ENCODE measurements around a stretch of chr7.

DNA sequence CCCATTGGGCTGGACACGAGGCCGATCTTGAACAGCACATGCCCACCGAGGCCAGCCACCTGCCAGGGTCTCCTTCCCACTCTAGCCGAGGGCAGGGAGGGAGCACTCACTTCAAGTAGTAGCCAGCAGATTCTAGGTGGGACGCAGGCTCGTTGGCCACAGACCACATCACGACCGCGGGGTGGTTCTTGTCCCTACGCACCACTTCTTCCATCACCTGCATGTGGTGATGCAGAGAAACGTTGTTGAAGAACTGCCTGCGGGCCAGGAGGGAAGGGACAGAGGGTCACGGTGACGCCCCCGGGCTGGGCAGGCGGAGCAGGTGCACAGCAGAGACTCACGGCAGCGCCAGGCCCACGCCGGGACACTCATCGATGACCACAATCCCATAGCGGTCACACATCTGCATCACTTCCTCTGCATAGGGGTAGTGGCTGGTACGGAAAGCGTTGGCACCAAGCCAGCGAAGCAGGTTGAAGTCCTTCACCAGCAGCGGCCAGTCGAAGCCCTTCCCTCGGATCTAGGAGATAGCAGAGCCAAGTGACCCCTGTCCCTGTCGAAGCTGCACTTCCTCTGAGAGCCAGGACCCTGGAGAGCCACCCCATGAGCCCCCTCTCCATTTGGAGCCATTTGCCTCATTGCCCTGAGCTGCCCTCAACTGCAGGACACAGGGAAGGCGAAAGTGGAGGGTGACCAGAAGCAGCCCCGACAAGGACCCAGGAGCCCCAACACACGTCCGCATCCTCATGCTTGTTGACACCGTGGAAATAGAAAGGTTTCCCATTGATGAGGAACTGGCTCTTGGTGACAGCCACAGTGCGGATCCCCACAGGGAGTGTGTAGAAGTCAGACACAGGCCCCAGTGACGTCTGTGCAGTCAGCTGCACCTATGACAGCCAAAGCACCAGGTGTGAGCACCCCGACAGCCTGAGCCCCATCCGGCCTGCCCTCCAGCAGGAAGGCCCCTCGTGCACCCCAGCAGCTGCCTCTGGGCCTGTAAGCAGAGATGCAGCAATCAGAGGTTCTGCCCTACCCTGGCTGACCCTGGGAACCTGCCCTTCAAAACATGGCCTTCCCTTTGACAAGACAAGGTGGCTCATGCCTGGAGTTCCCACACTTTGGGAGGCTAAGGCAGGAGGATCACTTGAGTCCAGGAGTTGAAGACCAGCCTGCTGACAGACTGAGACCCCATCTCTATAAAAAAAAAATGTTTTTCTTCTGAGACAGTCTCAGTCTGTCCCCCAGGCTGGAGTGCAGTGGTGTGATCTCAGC, 7.4 kb downstream of the GUSB start:
- PRO-cap = no peak

- PRO-cap = no peak
Measured at GRCh38 chr7:66190087-66190502, 15.0 kb upstream of the TPST1 start.

- PRO-cap = no peak
Measured at GRCh38 chr7:66330925-66331573, 125.9 kb downstream of the TPST1 start.

GRCh38 chr7:66336325-66336807, 131.2 kb downstream of the TPST1 start:
- PRO-cap = no peak

DNA sequence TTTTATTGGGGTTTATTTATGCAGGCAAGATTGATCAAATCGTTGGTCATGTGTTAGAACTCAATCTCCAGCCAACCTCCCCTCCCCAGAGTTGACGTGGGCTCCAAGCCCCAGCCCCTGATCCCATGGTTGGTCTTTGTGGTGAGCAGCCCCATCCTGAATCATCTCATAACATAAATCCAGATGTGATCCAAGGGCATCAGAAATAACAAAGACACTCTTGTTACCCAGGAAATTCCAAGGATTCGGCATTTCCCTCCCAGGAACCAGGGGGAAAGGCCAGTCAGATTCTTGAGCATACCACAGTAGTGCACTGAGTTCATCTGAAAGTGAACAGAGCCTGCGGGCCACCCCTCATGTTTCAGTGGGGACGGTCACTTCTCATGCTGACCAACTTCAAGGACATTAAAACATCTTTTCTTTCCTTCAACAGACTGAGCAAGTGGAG, 151.3 kb downstream of the TPST1 start:
- PRO-cap = no peak

- PRO-cap = no peak
Measured at GRCh38 chr7:66371206-66371594, 166.1 kb downstream of the TPST1 start.

- PRO-cap = bidirectional peak, plus-strand start at chr7:66591555, minus-strand start at chr7:66591590
Measured at GRCh38 chr7:66591275-66591745, 37.4 kb upstream of the KCTD7 start.

DNA sequence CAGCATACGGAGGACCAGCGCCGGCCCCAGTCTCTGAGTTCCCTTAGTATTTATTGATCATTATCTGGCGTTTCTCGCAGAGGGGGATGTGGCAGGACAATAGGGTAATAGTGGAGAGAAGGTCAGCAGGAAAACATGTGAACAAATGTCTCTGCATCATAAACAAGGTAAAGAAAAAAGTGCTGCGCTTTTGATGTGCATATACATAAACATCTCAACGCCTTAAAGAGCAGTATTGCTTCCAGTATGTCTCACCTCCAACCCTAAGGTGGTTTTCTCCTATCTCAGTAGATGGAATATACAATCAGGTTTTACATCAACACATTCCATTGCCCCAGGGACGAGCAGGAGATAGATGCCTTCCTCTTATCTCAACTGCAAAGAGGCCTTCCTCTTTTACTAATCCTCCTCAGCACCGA, 9.6 kb upstream of the KCTD7 start:
- PRO-cap = no peak

GRCh38 chr7:66789617-66789970, 49.1 kb downstream of the RABGEF1 start:
- PRO-cap = no peak

- PRO-cap = no peak
Measured at GRCh38 chr7:66944826-66945367, 23.9 kb downstream of the TMEM248 start.

DNA sequence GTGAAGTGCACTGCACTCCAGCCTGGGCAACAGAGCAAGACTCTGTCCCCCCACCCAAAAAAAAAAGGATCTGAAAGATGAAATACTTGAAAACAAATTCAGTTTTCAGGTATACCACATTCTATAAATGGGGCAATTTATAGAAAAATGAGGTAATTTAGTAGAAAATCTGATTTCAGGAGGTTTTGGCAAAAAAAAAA, 1.7 kb downstream of the SBDS start:
- PRO-cap = no peak

DNA sequence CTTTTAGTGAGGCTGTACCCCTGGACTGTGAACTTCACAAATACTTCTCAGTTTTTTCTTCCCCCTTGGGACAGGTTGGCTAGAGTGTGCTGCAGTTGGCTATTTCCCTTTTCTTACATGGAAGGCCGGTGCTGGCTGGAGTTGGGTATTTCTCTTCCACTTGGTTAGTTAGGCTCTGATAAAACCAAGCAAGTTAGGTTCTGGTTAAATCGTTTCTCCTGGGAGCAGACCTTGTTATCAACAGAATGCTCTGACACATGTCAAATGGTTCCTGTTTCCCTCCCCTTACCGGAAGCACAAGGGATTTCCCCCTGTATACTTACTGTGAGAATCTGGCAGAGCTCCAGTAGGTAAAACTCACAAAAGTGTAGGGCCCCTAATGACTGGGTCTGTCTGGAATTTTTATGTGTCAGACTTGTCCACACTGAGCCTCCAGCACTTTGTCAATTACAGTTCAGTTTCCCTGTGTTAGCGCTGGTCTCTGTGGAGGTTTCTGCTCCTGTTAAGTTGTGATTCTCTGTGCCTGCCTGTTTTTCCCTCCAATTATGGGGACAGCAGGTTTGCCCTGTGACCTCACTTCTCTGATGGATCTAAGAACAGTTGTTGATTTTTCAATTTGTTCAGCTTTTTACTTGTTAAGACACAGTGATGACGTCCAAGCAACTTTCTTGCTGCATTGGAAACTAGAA, 132.5 kb downstream of the TYW1 start:
- PRO-cap = no peak

DNA sequence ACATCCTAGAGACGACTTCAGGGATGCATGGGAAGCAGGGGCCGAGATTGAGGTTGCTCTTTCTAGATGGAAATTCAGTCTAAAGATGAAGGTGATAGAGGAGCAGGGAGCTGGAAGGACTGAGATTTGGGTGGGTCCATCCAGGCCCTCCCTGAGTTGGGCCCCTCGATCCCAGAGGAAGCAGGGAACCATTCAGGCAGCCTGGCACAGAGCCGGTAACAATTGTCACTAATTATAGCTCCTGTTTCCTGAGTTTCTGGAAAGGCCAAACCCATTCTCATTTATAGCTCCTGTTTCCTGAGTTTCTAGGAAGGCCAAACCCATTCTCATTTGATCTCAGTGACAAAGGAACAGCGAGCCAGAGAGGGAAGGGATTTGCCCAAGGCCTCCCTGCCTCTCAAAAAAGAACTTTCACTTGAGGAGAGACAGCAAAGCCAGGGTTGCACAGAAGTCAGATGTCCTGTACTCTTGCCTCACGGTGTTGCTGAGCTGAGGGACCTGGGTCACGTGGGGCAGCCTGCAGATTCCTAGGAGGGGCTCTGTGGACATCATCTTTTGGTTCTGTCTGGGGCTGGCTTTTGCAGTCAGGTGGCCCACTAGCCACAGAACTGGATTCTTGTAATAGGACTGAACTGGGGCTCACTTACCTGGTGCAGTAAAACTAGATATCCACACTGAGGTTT, 241.9 kb downstream of the SPDYE21 start:
- PRO-cap = no peak

DNA sequence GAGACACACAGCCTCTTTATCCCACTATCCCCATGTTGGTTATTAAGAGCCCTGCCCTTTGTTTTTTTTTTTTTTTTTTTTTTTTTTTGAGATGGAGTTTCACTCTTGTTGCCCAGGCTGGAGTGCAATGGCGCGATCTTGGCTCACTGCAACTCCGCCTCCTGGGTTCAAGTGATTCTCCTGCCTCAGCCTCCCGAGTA, 737.9 kb downstream of the SPDYE21 start:
- PRO-cap = unidirectional peak, minus-strand start at position 71 of the sequence

DNA sequence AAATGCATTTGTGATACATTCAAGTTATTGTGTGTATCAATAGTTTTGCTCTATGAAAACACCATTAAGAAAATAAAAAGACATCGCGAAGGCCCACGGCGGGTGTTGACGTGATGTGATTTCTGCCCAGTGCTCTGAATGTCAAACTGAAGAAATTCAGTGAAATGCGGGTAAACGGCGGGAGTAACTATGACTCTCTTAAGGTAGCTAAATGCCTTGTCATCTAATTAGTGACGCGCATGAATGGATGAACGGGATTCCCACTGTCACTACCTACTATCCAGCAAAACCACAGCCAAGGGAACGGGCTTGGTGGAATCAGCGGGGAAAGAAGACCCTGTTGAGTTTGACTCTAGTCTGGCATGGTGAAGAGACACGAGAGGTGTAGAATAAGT, 536.0 kb upstream of the AUTS2 start:
- PRO-cap = no peak

DNA sequence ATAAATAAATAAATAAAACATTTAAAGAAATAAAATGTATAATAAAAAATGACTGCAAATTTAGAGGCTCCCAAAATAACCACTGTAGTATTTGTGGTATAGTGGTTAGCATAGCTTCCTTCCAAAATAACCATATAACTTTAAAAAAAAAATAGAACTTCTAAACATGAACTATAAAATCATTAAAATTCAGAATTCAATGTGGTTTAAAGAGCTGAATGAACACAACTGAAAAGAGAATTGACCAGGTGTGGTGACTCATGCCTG, 461.6 kb upstream of the AUTS2 start:
- PRO-cap = no peak

GRCh38 chr7:69967723-69968148, 369.5 kb downstream of the AUTS2 start:
- PRO-cap = no peak

- PRO-cap = bidirectional peak, plus-strand start at chr7:70693820, minus-strand start at chr7:70693737; bidirectional peak, plus-strand start at chr7:70694050, minus-strand start at chr7:70693928
Measured at GRCh38 chr7:70693219-70694271, 438.4 kb upstream of the GALNT17 start.

GRCh38 chr7:70694272-70695020, 437.5 kb upstream of the GALNT17 start:
- PRO-cap = bidirectional peak, plus-strand start at chr7:70694686, minus-strand start at chr7:70694632

- PRO-cap = no peak
Measured at GRCh38 chr7:70765964-70766773, 365.8 kb upstream of the GALNT17 start.